AG04450 (cell line): ENCODE measurements around a stretch of chr11.

DNA sequence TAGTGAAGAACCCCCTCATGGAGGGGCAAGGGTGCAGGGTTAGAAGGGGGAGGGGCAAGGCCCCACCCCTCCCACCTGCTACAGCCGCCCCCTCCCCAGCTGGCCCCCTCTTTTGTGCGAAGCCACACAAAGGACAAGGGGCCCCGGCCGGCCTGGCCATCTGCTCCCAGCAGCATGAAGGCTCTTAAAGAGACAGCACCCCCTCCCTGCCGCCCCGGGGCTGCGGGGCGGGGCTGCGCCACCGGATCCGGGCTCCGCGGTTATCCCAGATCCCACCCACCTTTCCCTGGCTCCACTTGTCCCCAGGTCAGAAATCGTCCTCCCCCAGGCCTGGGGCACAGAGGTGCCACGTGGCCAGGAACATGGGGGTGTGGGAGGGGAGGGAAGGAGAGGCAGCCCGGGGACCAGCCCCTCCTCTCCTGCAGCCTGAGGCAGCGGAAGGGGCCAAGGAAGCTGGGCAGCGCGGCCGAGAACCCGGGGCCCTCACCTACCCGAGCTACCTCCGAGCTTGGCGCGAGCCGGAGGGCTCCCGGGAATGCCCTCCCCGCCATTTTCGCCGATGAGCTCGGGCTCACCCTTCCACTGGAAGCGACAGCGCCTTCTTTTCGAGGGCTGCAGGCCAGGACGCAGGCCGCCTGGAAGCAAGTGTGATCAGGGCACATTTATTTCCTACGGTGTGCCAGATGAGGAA is 2.4 kb upstream of the RCOR2 start:
- CAGE, long polyA plus RNA: no peak
- RRBS: 15% methylated on average over 13 of the region's 37 CpGs

GRCh38 chr11:63991083-63991301 is 4.8 kb downstream of the OTUB1 start:
- CAGE, long polyA plus RNA: no peak
- RRBS: no CpG with 5 or more reads among the region's 5 CpGs

GRCh38 chr11:63998113-63998901 is 12.1 kb downstream of the OTUB1 start:
- CAGE, long polyA plus RNA: no peak
- RRBS: 78% methylated on average over 10 of the region's 36 CpGs

GRCh38 chr11:64000487-64001180 is 14.4 kb downstream of the OTUB1 start:
- CAGE, long polyA plus RNA: no peak
- RRBS: 11% methylated on average over 27 of the region's 72 CpGs

- CAGE, long polyA plus RNA: no peak
- RRBS: no CpG with 5 or more reads among the region's 7 CpGs
These were observed 7.9 kb upstream of the FLRT1 start for GRCh38 chr11:64027849-64028169.

GRCh38 chr11:64185244-64185925 is 586 bp upstream of the STIP1 start:
- CAGE, long polyA plus RNA: no peak
- RRBS: 2% methylated on average over 40 of the region's 65 CpGs

GRCh38 chr11:64237279-64237786 is 2.9 kb downstream of the VEGFB start:
- CAGE, long polyA plus RNA: no peak
- RRBS: 82% methylated on average over 4 of the region's 18 CpGs

GRCh38 chr11:64252122-64253174 is 1.1 kb downstream of the PLCB3 start:
- CAGE, long polyA plus RNA: no peak
- RRBS: 5% methylated on average over 8 of the region's 21 CpGs

DNA sequence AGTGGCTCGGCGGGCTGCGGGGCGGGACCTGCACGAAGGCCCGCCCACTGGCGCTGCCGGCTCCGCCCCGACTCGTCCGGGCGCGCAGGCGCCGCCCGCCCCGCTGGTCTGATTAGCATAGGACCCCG is 111 bp upstream of the ESRRA start:
- CAGE, long polyA plus RNA: no peak
- RRBS: under 1% methylated on average over 12 of the region's 19 CpGs

DNA sequence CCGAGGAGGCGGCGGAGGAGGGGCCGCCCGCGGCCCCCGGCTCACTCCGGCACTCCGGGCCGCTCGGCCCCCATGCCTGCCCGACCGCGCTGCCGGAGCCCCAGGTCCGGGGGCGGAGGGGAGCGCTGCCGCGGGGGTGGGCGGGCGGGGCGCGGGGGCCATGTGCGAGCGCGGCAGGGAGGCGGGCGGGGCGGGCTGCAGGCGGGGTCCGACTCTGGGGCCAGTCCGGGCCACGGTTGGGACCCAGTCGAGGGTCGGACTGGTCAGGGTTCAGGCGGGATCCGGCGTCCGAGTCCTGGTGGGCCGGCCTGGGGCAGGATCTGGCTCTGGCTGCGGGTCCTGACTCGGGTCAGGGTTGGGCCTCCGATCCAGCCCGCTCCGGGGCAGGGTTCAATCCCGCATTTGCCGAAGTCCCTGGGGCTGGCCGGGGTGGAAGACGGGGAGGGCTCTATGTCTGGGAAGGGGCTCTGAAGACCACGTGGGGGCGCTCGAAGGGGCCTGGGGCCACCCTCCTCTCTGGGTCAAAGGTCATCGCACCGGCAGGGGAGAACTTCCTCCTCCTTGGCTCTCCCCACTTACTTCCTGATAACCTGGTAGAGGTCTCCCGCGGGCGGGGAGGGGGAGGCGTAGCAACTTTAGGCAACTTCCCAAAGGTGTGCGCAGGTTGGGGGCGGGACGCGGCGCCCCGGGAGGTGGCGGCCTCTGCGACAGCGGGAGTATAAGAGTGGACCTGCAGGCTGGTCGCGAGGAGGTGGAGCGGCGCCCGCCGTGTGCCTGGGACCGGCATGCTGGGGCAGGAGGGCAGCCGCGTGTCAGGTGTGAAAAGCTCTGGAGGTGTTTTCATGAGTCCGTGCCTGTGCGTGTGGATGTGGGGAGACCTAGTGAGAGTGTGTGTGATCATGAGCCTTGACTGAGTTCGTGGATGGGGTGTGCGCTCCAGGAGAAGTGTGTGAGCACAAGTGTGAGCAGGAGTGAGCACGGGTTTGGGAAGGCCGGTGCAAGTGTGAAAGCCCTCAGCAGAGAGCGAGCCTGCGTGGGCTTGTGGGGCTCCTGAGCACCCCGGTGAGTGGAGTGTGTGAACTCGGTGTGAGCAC is 656 bp downstream of the ESRRA start:
- CAGE, long polyA plus RNA: no peak
- RRBS: 7% methylated on average over 36 of the region's 87 CpGs

DNA sequence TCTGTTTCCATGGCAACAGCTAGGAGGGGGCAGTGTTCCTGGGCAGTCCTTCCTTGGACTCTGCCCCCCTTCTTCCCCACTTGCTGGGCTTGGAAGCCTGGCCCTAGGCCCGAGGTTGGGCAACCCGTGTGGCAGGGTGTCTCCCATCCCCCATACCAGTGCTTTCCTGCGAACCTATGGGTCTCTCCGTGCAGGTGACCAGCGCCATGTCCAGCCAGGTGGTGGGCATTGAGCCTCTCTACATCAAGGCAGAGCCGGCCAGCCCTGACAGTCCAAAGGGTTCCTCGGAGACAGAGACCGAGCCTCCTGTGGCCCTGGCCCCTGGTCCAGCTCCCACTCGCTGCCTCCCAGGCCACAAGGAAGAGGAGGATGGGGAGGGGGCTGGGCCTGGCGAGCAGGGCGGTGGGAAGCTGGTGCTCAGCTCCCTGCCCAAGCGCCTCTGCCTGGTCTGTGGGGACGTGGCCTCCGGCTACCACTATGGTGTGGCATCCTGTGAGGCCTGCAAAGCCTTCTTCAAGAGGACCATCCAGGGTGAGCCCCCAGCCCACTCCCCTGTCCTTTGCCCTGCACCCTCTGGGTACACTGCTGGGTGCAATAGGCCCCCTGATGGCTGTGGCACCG is 1.8 kb downstream of the ESRRA start:
- CAGE, long polyA plus RNA: no peak
- RRBS: no CpG with 5 or more reads among the region's 15 CpGs

GRCh38 chr11:64318564-64319204 is 763 bp downstream of the PRDX5 start:
- CAGE, long polyA plus RNA: no peak
- RRBS: 1% methylated on average over 2 of the region's 23 CpGs

DNA sequence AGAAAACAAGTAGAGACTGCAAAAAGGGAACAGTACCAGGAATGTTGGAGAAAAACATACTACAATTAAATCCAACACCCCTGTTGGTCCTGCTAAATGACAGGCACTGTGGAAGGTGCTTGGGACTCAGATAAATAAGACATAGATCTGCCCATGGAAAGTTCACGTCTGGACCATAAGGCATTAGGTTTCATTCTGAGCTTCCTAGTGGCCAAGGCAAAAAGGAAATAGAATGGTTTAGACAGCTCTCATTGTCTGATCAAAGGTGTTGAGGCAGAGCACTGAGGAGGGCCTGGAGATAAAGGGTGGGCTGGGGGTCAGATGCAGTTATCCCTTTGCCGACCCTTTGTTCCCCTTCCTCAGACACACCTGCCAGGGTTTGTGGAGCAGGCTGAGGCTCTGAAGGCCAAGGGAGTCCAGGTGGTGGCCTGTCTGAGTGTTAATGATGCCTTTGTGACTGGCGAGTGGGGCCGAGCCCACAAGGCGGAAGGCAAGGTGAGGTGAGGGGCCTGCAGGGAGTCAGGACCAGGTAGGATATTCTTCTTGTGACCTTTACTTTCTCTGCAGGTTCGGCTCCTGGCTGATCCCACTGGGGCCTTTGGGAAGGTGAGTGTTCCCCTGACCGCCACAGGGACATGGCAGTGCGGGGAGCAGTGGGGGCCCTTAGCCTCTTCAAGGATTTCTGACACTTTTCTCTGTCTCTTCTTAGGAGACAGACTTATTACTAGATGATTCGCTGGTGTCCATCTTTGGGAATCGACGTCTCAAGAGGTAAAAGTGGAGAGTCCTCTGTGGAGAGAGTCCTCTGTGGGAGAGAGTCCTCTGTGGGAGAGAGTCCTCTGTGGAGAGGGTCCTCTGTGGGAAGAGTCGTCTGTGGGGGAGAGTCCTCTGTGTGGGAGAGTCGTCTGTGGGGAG is 2.6 kb downstream of the PRDX5 start:
- CAGE, long polyA plus RNA: no peak
- RRBS: no CpG with 5 or more reads among the region's 13 CpGs

- CAGE, long polyA plus RNA: no peak
- RRBS: no CpG with 5 or more reads among the region's 19 CpGs
These were observed 8.3 kb upstream of the CCDC88B start for GRCh38 chr11:64331638-64332256.

DNA sequence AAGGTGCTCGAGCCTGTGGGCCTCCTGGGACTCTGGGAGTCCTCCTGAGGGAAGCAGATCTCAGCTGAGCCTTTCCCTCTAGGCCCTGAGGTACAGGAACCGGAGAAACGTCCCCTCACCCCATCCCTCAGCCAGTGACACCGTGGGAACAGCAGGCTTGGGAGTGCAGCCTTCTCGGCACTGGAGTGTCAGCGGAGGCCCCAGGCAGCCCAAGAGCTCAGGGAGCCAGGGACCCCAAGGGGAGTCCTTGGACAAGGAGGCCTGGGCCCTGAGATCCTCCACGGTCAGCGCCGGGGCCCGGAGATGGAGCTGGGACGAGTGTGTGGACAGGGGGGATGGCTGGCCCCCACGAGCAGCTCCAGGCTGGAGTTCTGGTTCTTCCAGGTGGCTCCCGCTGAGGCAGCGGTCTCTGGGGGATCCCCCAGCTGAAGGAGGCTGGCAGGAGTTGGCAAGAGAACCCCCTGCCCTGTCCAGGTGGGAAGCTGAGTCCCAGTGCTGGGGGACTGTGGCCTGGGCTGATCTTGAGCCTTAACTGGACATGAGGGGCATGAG is 1.9 kb upstream of the RPS6KA4 start:
- CAGE, long polyA plus RNA: no peak
- RRBS: no CpG with 5 or more reads among the region's 14 CpGs

DNA sequence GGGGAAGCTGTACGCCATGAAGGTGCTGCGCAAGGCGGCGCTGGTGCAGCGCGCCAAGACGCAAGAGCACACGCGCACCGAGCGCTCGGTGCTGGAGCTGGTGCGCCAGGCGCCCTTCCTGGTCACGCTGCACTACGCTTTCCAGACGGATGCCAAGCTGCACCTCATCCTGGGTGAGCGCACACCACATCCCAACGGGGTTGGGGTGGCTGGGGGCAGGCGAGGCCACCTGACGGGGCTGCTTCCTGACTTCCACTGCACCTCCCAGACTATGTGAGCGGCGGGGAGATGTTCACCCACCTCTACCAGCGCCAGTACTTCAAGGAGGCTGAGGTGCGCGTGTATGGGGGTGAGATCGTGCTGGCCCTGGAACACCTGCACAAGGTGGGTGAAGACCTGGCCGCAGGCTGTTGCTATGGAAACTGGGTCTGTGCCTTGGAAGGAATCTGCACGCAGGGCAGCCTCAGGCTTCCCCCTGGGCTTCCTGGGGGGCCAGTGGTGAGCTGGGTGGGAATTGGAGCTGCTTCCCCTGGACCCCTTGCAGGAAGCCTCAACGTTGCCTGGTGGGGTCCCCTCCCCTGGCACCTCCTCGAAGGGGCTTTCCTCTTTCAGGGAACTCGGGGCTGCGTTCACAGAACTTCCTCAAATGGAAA is 1.4 kb downstream of the RPS6KA4 start:
- CAGE, long polyA plus RNA: no peak
- RRBS: no CpG with 5 or more reads among the region's 33 CpGs

DNA sequence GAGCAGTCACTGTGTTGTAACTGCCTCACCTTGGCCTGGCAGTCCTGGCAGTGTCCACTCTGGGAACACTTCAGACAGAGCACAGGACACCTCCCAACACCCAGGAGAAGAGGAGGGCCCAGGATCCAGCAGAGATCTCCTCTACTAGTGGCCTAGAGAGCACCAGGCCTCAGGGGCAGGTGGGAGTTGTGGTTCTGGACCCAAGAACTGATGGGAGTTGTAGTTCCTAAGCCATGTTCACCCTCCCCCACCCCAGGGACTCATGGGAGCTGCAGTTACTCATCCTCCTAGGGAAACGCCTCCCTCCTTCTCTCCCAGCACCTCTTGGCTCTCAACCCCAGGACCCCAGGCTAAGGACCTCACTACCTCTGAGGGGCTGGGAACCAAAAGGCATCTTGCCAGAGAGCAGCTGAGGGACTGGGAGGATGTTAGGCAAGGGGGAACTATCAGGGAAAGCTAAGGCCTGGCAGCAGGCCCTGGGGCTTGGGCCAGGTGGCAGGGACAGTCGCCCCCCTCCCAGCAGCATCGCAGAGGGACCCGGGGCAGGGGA is 28.8 kb downstream of the SLC22A12 start:
- CAGE, long polyA plus RNA: no peak
- RRBS: no CpG with 5 or more reads among the region's 4 CpGs

GRCh38 chr11:64637210-64637685 is 46.2 kb downstream of the SLC22A12 start:
- CAGE, long polyA plus RNA: no peak
- RRBS: no CpG with 5 or more reads among the region's 7 CpGs

- CAGE, long polyA plus RNA: no peak
- RRBS: 9% methylated on average over 10 of the region's 43 CpGs
These were observed 1.8 kb downstream of the RASGRP2 start for GRCh38 chr11:64742001-64742710.

- CAGE, long polyA plus RNA: no peak
- RRBS: no CpG with 5 or more reads among the region's 15 CpGs
These were observed 7.4 kb upstream of the RASGRP2 start for GRCh38 chr11:64751232-64751914.